Bile duct (tissue), 1 donor: ENCODE measurements around the genes PSMA3 and SIX6.

GRCh38 chr14:58200816-58201338 lies 928 bp downstream of the ACTR10 start:
- PRO-cap: unidirectional peak, minus-strand start at chr14:58201058

GRCh38 chr14:58244539-58245625 lies at the start of gene PSMA3:
Gene PSMA3 (plus strand): TSS chr14:58244843.
- PRO-cap: bidirectional peak, plus-strand start at chr14:58244846, minus-strand start at chr14:58244649; bidirectional peak, plus-strand start at chr14:58245300, minus-strand start at chr14:58245190

DNA sequence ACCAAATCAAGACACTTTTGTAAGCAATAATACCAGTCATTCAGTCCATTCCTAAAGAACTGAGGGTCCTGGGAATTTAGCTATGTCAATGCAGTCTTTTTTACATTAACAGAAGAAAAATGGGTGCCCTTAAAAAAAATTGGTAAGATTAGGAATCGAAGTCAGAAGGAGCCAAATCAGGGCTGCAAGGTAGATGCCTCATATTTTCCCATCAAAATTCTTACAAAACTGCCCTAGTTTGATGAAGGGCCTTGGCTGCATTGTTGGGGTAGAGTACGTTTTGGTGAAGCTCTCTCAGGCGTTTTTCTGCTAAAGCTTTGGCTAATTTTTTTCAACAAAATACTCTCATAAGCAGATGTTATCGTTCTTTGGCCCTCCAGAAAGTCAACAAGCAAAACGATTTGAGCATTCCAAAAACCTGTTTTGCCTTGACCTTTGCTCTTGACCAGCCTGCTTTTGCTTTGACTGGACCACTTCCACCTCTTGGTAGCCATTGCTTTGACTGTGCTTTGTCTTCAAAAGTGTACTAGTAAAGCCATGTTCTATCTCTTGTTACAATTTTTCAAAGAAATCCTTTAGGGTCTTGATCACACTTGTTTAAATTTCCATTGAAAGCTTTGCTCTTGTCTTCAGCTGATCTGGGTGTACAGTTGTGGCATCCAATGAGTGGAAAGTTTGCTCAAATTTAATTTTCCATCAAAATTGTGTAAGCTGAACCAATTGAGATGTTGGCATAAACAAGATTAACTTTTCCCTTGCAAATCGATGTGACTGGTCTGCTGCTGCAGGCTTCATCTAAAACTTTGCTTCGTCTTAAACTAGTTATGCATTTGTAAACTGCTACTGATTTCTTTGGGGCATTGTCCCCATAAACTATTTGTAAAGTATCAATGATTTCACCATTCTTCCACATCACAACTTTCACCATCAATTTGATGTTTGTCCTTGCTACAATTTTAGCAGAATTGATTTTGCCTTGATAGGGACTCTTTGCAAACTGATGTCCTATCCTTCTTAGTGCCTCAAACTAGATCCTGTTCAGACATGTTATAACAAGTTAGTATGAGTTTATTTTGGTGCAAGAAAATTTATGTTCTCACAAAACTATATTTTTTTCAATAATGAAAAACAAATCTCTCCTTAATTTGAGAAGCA lies 10.7 kb upstream of the ARID4A start:
- PRO-cap: no peak

DNA sequence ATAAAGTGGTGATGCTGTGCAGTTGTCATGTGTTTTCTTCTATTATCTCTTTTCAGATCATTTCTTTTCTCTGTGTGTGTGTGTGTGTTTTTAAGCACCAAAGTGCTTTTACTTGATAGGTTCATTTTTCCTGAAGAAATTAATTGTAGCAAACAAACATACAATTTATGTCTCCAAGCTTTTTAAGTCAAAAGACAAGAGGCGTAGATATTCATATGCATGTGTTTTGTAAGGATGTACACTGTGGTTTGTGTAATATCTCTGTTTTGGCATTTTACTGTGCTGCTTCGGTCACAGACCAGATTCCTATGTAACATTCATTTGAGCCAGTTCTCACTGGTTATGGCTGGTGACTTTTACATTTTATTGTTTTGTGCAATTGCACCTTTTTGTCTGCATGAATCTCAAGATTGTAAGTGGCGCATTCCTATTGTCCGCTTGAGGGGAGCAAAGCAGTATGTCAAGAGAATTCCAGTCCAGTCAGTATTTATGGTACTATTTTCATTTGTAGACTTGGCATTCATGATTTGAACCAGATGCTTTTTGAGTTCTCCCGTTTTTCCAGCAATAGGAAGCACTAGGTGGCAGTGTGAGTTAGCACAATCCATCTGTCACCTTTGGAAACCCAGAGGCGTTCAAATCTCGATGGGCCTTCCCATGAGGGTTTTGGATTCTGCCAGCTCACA lies 1.9 kb downstream of the DACT1 start:
- PRO-cap: no peak

GRCh38 chr14:58755540-58755998 lies 117.8 kb downstream of the DACT1 start:
- PRO-cap: no peak

- PRO-cap: no peak
These were observed 1.9 kb downstream of the DAAM1 start for GRCh38 chr14:59190362-59190870.

- PRO-cap: no peak
These were observed 30.0 kb upstream of the RTN1 start for GRCh38 chr14:59900620-59900839.

DNA sequence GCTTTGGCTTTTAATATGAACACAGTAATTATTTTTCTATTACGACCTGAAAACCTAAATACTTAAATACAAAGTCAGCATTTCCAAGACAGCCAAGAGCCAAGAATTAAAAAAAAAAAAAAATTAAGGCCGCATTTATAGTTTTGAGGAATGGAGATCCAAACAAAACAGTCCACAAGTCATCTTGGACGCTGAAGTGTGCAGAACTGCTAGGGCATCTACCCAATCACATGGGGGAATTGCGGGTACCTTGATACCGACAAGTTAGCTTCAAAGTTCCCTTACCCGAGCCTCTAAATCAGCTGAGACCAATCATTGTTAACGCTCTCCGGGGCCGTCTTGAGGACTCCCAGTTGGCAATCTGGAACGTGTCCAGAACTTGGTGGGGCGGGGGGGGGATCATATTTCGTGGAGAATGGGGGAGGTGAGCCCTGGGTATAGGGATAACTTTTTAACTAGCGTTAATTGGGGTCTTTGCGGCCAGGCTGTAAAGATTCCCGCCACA lies 685 bp upstream of the PCNX4 start:
- PRO-cap: no peak

DNA sequence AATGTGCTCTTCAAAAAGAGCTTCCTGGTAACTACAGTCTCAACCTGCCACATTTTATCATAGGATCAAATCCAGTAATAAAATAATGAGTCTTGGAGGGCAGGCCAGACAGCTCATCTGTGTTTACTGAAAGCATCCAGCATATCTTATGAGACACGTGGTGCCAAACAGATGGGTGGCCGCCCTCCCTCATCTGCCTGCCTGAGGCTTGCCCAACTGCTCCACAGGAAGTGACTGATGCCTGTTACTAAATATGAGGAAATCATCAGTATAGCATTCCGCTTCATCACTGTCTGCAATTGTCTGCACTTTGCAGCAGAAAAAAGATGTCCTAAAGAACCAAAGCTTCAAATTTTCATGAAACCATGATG lies 13.5 kb downstream of the DHRS7 start:
- PRO-cap: no peak

DNA sequence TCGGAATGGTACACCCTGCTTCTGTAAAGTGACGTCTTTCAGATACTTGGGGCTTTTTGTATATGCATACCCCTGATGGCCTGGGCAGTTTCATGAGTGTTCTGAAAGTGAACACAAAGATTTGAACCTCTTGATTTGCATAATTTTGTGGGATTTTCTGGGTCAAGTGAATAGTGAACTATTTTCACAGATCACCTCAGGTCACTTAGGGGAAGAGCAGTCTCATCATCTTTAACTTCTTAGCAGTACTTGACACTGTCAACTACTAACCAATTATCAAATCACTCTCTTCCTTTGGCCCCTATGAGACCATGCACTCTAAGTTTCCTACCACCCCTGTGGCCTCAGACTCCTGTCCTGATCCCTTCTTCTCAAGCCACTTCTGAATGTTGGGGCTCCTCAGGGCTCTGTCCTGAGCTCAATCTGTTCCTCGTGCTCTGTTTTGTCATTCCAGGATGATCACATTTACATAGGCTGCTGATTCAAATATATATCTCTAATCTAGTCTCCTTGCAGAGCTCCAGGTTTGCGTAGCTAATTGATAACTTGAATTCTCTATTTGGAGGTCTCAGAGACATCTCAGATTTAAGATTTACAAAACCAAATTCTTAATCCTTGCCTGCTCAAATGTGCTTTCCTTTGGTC lies 36.2 kb upstream of the PPM1A start:
- PRO-cap: no peak

DNA sequence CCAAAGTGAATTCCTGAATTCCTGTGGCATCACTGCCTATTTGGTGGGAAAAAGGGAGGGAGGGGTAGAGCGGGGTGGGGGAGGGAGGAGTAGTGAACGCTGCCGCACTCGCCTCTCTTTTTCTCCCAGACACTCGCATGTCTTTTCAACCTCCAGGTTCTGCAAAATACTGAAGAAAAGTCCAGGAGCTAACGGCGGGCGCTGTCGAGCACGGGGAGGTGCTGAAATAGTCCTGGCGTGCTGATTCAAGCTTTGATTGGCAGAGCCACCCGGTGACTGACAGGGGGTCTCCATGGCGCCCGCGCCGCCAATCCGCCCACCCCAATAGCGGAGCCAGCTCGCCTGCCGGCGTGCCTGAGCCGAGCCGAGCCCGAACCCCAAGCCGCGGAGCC lies at the start of gene SIX6:
TSS of gene SIX6 (plus strand) at position 324 of the 392 bp plus-strand sequence.
- PRO-cap: no peak

DNA sequence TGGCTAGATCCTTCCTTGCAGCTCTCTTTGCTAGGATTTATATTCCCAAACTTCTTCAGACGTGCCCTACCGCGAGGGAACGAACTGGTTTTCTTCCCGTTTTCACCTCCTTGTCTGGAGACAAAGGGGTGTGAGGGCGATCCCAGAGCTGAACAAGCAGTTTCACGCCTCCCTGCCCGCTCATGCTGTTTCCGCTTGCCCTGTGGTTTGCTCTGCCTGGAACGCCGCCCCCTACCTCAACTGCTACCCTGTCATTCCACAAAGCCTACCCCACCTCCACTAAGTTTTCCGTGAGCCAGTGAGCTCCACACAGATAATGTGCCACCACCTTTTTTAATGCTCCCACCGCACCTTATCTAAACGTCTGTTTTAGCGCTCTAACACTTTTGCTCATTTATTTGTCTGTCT lies 7.1 kb downstream of the SIX6 start:
- PRO-cap: no peak

GRCh38 chr14:60642069-60642879 lies 7.0 kb downstream of the SIX1 start:
- PRO-cap: no peak

DNA sequence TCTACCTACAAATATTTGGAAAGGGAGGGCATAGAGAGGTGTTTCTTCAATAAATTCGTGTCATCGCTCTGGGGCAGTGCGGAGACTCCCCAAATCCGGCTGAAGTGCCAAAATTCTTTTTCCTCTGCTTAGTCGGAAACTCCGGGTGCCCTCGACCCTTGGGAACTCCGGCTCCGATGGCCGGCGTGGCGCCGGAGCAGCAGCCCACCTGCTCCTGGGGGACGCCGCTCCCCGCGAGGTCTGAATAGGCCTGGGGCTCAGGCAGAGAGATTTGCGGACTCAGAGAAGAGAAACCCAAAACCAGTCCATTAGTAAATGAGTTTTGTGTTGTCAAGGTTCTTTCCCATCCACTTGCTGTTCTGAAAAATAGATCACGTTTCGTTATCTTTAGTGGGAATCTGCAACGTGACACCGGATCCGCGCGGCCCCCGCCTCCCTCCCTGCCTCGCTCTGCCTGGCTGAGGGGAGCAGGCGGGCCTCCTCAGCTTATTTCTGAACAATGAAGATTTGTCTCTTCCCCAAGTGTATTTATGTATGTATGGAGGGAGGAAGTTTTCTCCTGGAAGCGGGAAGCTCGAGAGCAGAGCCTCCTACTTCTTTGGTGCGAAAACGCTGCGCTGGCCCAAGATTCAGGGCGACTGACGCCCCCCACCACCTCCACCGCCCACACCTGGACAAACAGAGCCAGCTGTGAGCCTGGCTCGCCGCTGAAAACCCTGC lies 3.6 kb upstream of the SIX1 start:
- PRO-cap: no peak

DNA sequence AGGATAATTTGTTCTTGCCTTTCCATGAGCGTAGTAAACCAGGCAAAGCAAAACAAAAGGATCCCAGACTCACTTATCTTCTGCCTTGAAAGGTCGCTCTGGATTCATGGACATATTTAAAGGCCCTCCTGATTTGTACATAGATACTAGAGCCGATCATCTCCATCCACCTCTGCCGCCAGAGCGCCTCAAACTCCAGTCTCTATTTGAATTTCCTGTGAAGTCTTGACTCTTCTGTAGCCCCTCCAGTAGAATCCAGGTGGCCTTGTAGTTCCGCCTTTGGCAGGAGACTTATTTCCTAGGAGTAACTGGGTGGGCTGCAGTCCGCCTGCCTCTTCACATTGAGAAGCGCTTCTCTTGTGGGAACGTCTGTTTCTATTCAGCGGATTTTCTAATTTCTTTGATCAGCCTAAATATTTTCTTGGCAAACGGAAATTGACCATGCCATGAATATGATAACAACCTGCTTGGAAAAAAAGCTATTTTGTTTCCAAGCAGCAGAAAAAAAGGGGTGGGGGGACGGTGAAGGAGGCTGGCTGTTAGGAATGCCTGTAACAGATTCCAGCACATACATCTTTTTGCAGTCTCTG lies 8.9 kb upstream of the SIX1 start:
- PRO-cap: no peak

DNA sequence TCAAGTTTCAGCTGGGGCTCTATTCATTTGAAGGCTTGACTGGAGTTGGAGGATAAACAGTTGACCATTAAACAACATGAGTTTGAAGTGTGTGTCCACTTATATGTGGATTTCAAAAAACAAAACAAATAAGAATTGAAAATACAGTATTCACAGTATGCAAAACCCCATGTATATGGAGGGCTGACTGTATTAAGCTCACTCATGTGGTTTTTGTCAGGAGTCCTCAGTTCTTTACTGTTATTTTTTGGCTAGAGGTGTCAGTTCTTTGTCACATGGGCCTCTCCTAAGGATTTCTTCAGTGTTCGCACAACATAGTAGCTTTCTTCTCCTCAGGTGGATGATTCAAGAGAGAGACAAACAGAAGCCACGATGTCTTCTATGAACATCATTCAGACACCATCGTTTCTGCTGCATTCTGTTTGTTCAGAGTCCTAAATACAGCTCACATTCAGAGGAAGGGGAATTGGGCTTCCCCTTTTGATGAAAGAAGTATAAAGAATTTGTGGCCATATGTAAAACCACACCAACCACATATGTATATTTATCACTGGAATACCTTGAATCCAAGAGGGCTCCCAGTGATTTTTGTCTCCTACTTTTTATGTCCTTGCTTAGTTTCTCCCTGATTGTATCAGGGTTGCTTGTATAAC lies 18.8 kb downstream of the MNAT1 start:
- PRO-cap: no peak

DNA sequence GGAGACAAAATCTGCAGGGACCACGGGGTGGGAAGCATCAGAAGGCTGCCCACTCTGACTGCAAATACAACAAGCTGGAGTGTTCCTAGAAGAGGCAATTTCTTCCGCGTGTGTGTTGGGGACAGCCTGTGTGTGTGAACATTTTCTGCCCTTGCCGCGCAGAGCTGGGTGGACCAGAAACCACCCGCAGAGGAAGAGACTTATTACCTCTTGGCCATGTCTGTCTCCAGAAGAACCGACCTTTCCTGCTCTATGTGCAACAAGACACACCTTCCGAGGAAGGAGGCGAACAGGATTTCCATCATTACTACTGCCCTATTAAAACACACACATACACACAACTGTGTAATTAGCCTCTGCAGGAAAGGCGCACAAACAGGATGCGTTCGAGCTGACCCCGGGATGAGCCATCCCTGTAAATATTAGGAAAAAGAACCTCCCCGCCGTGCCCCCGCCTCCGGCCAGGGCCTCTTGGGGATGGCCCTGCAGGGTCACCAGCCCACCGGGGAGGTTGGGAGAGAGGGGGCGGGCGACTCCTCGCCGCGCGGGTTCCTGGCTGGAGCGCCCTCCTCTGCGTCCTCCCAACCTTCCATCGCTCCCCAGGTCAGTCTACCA lies 550 bp upstream of the PRKCH start:
- PRO-cap: no peak

GRCh38 chr14:61337719-61338311 lies 16.4 kb downstream of the PRKCH start:
- PRO-cap: bidirectional peak, plus-strand start at chr14:61338095, minus-strand start at chr14:61337944

DNA sequence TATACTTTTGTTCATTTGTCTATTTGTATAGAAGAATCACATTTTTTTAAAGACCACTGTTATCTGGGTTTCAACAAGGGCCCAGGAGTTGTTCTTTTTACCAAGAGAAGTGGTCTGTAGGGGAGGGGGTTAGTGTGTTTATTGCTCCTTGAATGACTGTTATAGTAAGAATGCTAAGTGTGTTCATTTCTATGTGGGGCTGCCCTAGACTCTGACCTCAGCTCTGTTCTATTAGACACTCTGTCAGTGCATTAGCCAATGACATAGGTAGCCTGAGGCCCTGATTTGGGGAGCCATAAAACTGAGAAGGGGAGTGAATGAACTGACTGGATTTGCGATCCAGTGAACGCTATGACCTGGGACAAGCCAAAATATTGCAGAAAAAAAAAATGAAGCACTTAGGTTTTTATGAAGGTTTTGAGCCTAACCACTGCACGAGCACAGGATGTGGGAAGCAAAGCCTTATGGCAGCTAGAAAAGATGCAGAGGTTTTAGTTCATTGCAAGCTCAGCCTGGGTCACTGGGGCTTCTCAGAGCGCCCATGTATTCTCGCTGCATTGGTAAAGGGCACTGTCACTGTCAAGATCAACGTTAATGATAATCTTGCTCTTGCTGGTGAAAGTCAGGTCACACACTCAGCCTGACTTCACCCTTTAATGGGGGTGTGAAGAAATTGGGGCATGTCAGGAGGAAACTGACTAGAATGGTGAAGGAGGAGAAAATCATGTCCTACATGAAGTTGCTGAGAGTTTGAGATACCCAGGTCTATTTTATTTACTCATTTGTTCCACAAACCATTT lies 63.8 kb downstream of the PRKCH start:
- PRO-cap: no peak

- PRO-cap: no peak
These were observed 151.7 kb downstream of the PRKCH start for GRCh38 chr14:61472804-61473674.